Prostate gland (tissue), 2 donors: ENCODE data around the genes LRRC8D and CDC7.

GRCh38 chr1:89820937-89821824 is at the start of gene LRRC8D:
Gene LRRC8D, plus strand, starts transcription at chr1:89821032.
- PRO-cap: bidirectional peak, plus-strand start at chr1:89821032, minus-strand start at chr1:89820858
- RAMPAGE, long total RNA, 2 experiments: start-site peak on the plus strand in 1 of 2 experiments, at chr1:89821183-89821854 at its widest, 6 to 14 reads per replicate

DNA sequence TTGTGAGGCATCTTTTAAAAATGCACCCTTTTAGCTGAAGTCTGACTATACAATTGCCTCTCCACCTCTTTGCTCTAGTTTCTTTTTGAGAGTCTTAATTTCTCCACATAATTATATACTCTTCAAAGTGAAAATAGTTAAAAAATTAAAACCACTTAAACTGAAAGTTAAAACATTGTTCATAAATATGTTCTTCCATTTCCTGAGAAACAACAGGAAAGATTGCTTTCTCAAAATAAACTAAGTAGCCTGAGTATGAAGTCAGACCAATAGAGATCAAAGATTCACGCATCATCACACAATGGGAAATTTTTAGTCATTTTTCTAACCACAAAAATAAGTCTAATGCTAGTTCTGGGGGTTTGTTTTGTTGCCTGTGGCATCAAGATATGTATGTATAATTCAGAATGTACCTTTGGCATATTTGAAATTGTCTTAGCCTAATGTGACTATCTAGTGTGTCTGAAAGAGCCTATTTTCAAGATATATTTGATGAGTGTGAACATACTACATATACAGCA is 34.8 kb downstream of the LRRC8D start:
- PRO-cap: no peak
- RAMPAGE, long total RNA, 2 experiments: no peak in any of the 2 experiments

DNA sequence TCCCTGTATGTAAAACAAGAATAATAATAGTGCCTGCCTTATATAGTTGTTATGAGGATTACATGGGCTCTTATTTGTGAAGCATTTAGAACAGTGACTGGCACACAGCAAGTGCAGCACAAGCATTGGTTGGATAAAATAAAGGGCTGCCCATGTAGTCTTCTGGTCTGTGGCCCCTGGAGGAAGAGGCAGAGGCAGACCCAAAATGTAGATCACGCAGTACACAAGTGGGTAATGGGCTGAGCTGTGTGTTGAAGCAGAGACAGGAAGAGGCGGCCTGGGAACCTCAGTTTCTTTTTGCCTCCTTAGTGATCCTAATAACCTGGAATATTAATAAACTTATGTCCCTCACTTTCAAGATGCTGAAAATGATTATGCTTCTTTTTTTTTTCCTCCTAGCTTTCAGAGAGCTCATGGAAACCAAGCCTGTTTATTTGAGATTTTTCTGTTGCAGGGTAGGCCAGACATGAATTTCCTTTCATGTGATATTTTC is 42.4 kb downstream of the LRRC8D start:
- PRO-cap: no peak
- RAMPAGE, long total RNA, 2 experiments: no peak in any of the 2 experiments

GRCh38 chr1:89869143-89869651 is 48.4 kb downstream of the LRRC8D start:
- PRO-cap: no peak
- RAMPAGE, long total RNA, 2 experiments: no peak in any of the 2 experiments

- PRO-cap: no peak
- RAMPAGE, long total RNA, 2 experiments: no peak in any of the 2 experiments
Measured at GRCh38 chr1:89895959-89897171, 75.5 kb downstream of the LRRC8D start.

DNA sequence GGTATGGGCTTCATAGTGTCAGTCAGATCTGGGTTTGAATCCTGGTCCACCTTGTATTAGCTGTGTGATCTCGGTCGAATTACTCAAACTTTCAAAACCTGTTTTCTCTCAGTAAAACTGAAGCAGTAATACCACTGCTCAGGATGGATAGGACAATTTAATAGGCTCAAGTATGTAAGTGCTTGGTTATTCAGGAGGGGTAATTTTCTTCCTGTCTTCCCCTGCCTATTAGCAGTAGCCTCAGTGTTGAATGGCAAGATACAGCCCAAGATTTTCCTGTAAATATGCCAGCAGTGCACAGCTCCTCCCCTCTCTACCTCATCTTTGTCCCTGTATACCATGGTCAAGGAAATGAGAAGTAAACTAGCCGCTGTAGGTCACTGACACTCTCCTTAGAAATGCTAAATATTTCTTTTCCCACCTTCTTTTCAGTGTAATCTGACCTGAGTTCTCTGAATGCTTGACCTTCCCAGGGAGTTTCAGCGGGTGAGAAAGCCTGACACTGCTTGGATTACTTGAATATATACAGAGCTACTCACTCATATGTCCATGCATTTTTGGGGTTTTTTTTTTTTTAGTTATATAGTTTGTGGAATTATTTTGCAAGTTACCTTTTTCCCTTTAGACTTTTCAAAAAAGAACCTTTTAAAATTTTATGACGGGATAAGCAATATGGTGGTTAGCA is 84.2 kb upstream of the ZNF326 start:
- PRO-cap: no peak
- RAMPAGE, long total RNA, 2 experiments: no peak in any of the 2 experiments

DNA sequence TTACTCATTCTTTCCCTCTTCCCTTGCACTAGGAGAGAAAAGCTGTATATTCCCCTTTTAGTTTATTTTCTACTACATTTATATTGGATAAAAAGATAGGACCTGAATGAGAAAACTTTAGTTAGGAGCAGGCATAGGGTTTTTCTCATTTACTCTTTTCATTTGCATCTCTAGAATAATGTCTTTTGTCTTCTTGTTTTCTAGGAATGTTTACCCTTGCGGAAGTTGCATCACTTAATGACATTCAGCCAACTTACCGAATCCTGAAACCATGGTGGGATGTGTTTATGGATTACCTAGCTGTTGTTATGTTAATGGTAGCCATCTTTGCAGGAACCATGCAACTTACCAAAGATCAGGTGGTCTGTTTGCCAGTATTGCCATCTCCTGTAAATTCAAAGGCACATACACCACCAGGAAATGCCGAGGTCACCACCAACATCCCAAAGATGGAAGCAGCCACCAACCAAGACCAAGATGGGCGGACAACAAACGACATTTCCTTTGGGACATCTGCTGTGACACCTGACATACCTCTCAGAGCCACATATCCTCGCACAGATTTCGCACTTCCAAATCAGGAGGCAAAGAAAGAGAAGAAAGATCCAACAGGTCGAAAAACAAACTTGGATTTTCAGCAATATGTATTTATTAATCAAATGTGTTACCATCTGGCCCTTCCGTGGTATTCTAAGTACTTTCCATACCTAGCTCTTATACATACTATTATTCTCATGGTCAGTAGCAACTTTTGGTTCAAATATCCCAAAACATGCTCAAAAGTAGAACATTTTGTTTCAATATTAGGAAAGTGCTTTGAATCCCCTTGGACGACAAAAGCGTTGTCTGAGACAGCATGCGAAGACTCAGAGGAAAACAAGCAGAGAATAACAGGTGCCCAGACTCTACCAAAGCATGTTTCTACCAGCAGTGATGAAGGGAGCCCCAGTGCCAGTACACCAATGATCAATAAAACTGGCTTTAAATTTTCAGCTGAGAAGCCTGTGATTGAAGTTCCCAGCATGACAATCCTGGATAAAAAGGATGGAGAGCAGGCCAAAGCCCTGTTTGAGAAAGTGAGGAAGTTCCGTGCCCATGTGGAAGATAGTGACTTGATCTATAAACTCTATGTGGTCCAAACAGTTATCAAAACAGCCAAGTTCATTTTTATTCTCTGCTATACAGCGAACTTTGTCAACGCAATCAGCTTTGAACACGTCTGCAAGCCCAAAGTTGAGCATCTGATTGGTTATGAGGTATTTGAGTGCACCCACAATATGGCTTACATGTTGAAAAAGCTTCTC is 61.6 kb upstream of the ZNF326 start:
- PRO-cap: no peak
- RAMPAGE, long total RNA, 2 experiments: no peak in any of the 2 experiments

- PRO-cap: no peak
- RAMPAGE, long total RNA, 2 experiments: no peak in any of the 2 experiments
Measured at GRCh38 chr1:89953269-89953850, 41.5 kb upstream of the ZNF326 start.

- PRO-cap: no peak
- RAMPAGE, long total RNA, 2 experiments: no peak in any of the 2 experiments
Measured at GRCh38 chr1:90007421-90007980, 12.6 kb downstream of the ZNF326 start.

DNA sequence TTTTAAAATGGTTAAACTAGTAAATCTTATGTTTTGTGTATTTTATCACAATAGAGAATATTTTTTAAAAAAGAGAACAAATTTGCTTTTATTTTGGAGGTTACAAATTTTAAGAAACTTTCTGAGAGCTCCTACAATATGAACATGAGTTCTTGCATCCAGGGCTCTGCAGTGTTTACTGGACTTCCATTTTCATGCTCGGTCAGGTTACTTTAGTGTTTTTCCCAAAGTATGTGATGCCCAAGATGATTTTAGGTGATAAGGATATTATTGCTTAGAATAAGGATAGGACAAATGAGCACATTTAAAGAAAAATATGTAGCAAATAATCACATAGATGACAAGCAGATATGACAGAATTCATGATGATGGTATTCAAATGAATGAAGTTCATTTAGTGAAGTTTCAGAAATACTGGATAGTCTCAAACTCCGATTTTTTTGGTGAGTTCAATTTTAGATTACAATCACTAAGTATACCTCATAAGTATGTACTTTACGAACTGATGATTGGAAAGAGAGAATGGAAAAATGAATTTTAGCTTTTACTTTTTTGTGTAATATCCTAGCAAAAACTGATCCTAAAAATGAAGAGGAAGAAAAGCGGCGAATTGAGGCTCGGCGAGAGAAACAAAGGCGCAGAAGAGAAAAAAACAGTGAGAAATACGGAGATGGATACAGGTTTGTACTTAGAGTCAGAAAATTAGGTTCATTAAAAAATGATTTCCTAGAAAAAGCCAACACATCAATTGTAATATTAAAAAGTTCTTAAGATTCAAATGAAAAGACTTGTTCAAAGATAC is 17.8 kb downstream of the ZNF326 start:
- PRO-cap: no peak
- RAMPAGE, long total RNA, 2 experiments: no peak in any of the 2 experiments

DNA sequence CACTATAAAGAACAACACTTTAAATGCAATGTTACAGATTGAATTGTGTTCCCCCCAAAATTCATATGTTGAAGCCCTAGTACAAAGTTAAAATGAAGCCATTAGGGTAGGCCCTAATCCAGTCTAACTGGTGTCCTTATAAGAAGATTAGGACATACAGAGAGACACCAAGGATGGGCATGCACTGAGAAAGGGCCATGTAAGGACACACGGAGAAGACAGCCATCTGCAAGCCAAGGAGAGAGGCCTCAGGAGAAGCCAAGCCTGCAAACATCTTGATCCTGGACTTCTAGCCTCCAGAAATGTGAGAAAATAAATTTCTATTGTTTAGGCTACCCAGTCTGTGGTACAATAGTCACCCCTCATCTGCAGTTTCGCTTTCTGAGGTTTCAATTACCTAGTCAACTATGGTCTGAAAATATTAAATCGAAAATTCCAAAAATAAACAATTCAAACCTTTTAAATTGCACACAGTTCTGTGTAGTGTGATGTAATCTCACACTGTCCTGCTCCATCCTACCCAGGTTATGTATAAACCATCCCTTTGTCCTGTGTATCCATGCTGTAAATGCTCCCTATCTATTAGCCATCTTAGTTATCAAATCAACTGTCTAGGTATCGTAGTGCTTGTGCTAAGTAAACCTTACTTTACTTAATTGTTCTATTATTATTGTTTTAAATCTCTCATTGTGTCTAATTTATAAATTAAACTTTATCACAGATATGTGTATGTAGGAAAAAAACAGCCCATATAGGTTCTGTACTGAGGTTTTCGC is 52.6 kb downstream of the ZNF644 start:
- PRO-cap: no peak
- RAMPAGE, long total RNA, 2 experiments: no peak in any of the 2 experiments

DNA sequence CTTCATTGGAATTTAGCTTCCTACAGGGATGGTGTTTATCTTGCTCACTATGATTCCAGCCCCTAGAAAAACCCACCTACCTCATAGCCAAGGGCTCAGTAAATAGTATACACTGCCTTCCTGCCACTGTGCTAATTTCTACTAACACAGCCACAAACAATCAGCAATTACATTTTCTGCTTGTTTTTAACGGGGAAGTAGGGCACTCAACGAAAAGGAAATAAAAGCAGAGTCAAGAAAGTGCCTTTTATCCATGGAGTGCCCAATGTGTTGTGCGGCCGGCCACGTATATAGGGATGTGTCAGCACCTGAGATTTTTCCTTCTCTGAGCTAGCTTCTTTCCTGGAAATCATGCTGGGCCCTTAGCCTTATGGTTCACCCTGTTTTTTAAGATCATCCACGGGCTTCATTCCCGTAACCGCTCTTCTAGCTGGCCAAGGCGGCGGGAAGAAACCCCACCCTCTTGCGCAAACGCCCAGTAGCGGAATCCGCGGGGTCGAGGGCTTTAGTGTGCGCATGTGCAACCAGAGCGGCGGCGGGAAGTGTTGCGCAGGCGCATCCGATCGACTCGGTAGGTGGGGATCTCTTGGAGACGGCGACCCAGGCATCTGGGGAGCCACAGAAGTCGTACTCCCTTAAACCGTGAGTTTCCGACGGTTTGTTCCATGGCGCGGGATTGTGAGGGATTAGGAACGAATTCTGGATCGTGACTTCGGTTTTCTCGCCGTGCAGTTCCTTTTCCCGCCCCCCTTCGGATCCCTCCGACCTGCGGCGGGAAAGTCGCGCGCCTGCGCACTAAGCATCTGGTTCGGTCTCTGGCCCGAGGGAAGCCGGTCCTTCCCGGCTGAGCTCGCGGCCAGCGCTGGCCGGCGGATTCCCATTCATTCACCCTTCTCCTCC is at the start of gene CDC7:
CDC7 (plus strand) TSS at position 545 of the 900 bp plus-strand sequence.
- PRO-cap: bidirectional peak, plus-strand start at position 527 of the sequence, minus-strand start at position 412 of the sequence; bidirectional peak, plus-strand start at position 806 of the sequence, minus-strand start at position 768 of the sequence
- RAMPAGE, long total RNA, 2 experiments: start-site peak on the plus strand in 2 of 2 experiments, centred at positions 546 to 829 of the sequence, 10 to 30 reads per replicate

GRCh38 chr1:91582603-91582956 is 81.9 kb downstream of the CDC7 start:
- PRO-cap: no peak
- RAMPAGE, long total RNA, 2 experiments: no peak in any of the 2 experiments

- PRO-cap: no peak
- RAMPAGE, long total RNA, 2 experiments: no peak in any of the 2 experiments
Measured at GRCh38 chr1:91583012-91583468, 82.4 kb downstream of the CDC7 start.

- PRO-cap: no peak
- RAMPAGE, long total RNA, 2 experiments: no peak in any of the 2 experiments
Measured at GRCh38 chr1:91682938-91683895, 182.6 kb downstream of the CDC7 start.

GRCh38 chr1:91695548-91695963 is 190.4 kb downstream of the TGFBR3 start:
- PRO-cap: no peak
- RAMPAGE, long total RNA, 2 experiments: no peak in any of the 2 experiments

DNA sequence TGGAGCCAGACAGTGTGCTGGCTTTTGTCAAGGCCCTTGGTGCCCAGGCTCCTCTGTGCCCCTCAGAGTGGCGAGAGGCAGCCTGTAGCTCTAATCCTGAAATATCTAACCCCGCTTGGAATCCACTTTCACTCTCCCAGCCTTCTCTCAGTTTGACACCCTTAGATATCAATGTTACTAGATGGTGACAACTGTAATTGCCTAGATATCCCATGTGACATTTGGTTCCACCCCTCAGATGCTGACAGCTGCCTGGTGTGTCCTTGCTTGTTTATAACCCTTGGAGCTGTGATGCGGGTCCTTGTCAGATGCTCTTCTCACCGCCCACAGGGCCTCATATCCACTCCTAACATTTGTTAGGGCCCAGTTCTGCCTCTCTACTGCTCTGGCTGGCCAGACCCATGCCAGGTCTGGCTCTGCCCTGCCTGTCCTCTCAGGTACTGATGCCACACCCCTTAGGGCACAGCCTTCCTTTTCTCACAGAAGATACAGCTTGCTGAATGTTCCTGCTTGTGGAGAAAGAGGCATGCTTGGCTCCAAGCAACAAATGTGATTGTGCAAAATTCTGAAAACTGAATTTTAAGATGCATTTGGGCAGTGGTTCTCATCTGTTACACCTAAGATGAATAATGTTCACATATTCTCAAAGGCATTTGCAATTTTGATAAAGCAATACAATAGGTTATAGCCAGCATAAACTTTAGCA is 178.2 kb downstream of the TGFBR3 start:
- PRO-cap: no peak
- RAMPAGE, long total RNA, 2 experiments: no peak in any of the 2 experiments

DNA sequence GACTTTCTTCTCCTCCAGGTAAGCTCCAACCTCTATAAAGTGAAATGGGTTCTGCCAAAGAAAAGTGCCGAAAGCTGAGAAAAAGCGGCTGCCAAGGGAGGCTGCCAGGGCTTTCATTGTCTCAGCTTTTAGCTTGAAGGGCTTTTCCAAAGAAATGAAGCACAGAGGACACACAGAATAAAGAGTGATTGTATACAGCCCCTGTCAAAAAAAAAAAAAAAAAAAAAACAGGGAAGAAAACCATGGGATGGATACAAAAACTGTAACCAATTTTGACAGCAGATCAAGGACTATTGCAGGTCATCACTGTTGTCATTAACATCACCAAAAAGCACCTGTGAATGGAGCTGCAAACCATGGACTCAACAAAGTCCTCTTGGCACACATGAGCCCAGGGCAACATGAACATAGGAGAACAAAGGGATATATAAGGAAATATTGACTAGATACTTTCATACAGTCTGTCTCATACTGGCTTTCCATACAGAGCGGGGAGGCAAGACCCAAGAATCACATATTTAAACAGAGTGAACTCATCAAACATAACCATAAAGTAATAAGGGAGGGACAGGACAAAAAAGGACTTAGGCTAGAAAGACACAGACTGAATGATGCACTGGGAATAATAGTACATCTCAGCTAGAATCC is 126.6 kb downstream of the TGFBR3 start:
- PRO-cap: unidirectional peak, plus-strand start at position 215 of the sequence
- RAMPAGE, long total RNA, 2 experiments: no peak in any of the 2 experiments

GRCh38 chr1:91760898-91761933 is 124.7 kb downstream of the TGFBR3 start:
- PRO-cap: no peak
- RAMPAGE, long total RNA, 2 experiments: no peak in any of the 2 experiments

DNA sequence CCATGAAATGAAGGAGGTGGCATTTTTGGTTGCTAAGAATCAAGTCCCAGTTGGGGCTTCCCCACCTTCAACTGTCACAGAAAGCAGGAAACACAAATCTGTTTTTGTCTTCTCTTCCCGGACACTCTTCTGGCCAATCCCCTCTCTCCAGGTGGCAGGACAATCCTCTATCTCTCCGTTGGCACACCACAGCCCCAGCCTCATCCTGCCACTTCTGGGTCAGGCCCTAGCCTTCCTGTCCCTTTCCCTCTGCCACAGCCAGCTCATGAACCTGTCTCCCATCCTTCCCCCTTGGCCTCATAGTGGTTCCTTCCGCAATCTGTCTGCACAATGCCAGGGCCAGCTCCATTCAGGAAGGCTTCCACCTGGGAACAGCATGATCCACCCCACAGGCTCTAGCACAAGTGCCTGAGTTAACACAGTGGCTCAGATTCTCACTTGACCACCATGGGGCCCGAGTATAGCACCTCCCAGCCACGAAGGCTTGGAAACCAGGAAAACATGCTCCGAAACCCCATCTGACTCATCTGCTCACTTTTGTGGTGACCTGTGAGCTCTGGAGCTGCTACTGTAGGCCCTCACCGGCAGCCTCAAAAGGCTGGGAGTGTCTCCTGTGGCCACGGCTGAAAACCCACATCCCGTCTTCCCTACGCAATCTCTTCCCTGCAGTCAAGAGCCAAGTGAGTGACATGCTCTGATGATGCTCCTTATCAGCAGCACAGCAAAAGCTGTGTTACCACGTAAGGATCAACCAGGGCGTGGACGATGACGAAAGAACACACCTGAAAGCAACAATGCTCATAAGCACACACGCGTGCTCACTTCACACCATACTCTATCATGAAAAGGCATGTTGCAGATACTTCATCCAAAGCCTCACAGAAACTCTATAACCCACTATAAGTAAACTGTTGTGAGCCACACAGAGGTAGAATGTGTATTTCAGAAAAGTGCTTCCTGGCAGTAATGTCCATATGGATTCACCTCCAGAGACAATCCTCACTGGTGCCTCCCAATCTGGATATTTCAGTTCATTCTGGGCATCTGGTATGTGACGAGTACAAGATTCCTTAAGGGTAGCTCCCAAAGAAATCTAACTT is 81.4 kb downstream of the TGFBR3 start:
- PRO-cap: no peak
- RAMPAGE, long total RNA, 2 experiments: start-site peak on the minus strand in 1 of 2 experiments, centred at position 525 of the sequence, 5 reads per replicate